Metastatic Pancreatic Carcinoma in the Ovary (tissue), 1 donor: ENCODE results near the genes NOC3L and CYP2C8.

- PRO-cap = no peak
These were observed 1.8 kb downstream of the IDE start for GRCh38 chr10:92571938-92572659.

DNA sequence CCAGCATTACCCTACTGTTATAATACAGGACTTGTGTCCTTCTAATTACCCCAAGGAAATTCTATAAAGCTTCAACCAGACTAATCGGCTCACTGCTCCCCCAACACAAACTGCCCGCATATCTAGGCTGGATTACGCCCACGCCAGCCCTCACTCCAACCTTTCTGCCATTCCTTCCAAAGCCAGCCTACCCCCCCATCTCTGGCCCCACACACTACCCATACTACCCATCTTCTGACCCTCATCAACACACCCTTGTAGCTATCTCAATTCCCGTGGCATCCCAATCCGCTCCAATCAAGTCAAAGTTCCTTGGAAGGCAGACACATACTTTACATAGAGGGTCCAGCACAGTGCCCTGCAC, 1.3 kb downstream of the IDE start:
- PRO-cap = no peak

GRCh38 chr10:92696588-92697046, 6.9 kb downstream of the HHEX start:
- PRO-cap = no peak

DNA sequence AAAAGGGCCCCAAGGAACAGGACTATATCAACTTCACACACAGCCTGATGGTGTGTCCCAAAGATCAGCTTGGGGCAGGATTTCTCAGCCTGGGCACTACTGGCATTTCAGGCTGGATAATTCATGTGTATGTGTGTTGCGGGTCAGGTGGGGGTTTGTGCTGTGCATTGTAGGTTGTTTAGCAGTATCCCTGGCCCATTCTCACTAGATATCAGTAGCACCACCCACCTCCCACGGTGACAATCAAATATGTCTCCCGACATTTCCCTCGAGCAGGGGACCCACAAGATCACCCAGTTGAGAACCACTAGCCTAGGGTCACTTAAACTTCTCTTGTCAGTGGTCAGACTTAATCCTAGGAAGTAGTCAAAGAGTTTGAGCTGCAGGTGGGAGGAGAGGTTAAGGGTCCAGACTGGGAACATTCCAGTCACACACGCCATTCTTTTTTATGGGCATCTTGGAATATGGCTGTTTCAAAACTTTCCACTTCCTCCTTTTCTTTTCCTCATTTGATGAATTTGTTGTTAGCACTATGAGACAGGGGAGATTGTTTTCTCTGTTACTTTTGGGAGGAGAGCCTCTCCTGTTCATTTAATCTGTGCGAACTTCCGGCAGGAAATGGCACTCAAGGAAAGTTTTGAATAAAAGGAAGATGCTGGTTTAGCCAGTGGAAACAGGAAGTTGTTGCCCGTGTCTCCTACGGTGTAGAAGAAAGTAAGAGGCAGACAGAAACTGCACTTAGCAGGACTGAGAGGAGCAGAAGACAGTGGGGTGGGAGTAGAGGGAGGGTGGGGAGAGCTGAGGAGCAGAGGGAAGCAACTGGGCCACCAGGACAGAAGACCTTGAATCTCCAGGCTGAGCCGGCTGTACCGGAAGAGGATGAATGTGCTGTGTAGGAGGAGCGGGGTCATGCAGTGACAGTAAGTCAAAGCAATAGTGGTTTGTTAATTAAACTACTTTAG, 17.6 kb upstream of the EXOC6 start:
- PRO-cap = no peak

GRCh38 chr10:93062262-93062984, 1.8 kb downstream of the CYP26C1 start:
- PRO-cap = no peak

DNA sequence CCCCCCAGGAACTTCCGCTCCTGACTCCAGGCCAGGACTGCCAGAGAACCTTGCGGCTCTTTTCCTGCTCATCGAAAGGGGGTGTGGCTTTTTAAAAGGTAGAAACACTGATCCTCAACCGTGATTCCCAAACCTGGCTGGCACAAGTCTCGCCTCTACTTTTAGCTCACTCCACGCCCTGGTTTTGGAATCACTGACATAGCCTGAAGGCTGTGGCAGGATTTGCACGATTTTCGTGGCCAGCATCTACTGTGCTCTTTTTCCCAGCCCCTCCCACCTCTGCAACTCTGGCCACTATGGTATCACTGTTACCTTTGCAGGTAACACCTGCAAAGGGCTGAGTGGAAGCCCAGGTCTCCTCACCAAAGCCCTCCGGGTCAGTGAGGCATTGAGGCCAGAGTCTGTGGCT, 43.3 kb downstream of the MYOF start:
- PRO-cap = bidirectional peak, plus-strand start at position 123 of the sequence, minus-strand start at position 39 of the sequence

DNA sequence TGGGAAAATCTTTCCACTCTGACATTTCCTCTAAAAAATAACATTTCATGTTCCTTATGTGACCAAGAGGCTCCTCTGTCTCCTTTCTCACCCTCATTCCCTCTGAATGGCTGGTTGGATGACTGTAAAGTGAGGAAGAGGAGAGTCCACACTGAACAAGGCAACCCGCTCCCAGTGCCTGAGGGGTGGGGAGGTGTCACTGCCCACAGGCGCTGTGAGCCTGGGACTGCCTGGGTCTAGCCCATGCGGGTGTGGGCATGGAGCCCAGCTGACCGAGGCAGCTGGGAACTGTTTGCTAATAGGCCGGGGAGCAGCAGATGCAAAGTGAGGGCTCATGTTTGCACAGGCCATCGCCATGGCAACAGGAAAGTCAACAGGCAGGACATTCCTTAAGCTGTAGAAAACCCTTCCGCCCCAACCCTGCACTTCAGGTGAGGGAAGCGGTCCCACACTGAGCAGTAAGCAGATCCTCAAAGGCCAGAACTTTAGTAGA, 36.6 kb downstream of the MYOF start:
- PRO-cap = bidirectional peak, plus-strand start at position 425 of the sequence, minus-strand start at position 216 of the sequence

DNA sequence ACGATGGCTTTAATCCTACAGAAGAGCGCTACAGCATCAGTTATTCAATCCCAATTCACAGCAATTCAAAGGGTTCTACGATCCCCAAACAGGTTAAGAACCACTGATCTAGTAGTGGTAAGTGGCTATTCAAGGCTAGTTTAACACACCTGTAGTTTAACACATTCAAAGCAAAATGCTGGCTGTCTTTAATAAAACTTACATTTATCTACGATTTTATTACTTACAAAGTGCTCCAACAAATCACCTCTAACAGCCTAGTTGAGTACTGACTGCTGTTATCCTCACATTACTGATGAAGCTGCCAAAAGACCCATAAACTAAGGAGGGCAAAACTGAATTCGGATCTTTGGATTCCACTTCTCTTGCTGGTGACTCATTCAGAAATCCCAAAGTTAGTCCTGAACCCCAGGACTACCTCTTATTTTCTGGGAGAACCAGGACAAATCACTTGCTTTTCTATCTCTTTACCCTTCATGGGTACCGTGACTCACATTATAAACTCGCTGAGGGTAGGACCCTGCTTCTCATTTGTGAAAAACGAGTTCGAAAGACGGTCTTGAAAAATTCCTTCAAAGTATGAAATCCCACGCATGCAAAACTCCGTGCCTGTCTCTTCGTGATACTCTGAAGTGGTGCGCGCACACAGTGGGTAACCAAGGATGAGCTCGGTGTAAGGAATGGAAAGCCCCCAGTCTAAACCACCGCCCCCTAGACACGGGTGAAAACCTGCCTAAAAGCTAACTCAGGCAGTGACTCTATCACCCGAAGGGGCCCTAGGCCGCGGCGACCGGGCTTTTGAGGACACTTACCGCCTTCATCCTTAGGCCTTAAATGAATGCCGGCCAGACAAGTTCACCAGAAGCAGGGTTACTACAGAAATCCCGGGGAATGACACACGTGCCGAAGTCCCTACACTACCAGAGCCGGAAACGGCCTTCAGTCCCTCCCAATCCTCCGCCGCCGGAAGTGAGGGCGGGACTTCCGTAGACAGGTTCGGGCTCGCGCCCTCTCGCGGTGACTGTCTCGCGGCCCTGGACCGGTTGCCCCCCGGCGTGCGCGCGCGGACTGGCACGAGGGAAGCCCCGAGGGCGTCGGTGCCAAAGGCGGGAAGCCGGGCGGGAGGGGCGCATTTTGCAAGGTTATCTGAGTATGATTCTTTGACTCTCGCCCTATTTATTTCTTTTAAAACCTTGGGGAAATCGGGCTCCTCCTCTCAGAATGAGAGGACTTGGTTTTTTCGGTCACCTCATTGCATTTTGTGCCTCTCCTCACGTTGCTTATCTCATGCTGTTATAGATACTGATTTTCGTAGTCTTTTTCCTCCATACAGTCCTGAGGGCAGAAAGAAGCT, at the start of gene NOC3L:
NOC3L (minus strand) TSS at position 922 of the 1,354 bp plus-strand sequence.
- PRO-cap = bidirectional peak, plus-strand start at position 1,020 of the sequence, minus-strand start at position 893 of the sequence

DNA sequence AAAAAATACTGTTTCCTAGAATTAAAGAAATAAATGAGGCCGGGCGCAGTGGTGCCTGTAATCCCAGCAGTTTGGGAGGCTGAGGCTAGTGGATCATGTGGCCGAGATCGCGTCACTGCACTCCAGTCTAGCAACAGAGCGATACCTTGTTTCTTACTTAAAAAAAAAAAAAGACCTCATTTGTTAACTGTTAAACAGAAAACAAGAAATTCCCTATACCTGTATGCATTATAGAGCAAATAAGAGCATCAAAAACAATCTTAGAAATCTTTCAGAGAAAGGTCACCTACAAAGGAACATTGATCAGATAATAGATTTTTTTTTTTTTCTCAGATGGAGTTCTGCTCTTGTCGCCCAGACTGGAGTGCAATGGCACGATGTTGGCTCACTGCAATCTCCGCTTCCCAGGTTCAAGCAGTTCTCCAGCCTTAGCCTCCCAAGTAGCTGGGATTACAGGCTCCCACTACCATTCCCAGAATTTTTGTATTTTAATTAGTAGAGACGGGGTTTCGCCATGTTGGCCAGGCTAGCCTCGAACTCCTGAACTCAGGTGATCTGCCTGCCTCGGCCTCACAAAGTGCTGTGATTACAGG, 64.8 kb downstream of the HELLS start:
- PRO-cap = no peak

GRCh38 chr10:94687648-94687926, 4.1 kb downstream of the CYP2C18 start:
- PRO-cap = no peak

DNA sequence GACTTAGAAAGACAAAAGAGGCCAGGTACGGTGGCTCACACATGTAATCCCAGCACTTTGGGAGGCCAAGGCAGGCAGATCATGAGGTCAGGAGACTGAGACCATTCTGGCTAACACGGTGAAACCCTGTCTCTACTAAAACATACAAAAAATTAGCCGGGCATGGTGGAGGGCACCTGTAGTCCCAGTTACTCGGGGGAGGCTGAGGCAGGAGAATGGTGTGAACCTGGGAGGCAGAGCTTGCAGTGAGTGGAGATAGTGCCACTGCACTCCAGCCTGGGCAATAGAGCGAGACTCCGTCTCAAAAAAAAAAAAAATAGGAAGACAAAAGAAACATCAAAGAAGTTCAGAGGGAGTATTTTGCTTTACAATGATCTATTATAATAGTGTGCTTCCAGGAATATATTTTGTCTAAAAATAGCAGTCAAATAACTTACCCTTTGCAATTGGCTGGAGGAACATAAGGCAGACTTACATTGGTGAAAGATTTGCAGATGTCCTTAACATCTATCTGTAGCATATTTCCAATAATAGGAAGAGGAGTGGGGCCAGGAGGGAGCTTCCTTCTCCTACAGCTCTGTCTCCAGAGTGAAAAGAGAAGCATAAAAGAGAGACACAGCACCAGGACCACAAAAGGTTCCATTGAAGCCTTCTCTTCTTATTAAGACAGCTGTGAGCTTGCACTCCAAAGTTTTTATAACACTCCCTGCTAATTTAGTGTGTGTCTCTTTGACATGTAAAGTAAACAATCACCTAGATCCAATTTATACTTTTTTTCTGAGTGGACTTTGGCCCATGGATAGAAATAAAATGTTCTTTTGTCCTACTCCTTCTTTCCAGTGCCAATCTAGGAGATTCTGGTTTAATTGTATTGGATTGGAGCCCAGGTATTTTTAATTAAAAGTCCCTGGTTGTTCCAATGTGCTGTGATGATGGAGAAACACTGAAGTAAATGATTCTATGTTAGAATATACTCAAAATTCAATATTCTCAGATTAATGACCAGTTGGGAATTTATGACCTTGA, at the start of gene CYP2C8:
CYP2C8 (minus strand) TSS at position 738 of the 1,026 bp plus-strand sequence.
- PRO-cap = no peak

- PRO-cap = no peak
These were observed 26.7 kb downstream of the PDLIM1 start for GRCh38 chr10:95263740-95264770.

DNA sequence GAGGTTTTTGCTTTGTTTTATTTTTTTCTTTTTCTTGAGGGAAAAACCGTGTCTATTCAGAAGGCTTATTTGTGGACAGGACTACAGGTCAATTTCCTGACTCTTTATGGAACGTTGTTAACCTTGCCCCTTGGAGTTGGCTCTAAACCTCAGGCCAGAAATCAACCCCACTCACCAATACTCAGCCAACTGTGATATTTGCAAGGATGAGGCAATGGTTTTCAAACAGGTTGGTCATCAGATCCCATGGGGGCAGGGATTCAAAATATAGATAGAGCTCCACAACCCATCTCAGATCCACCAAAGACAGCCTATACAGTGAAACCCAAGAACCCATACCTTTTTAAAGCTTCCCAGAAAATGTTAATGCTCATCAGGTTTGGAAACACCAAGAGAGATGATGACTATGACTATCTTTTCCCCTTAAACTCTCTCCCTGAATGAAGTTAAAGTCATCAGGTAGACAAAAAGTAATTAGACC, 10.1 kb downstream of the PDLIM1 start:
- PRO-cap = no peak

- PRO-cap = no peak
These were observed 38.9 kb upstream of the PDLIM1 start for GRCh38 chr10:95329543-95330318.

GRCh38 chr10:95334273-95334949, 43.6 kb upstream of the PDLIM1 start:
- PRO-cap = no peak

- PRO-cap = no peak
These were observed 114.1 kb upstream of the PDLIM1 start for GRCh38 chr10:95404760-95405387.

GRCh38 chr10:95416373-95417005, 125.7 kb upstream of the PDLIM1 start:
- PRO-cap = no peak

DNA sequence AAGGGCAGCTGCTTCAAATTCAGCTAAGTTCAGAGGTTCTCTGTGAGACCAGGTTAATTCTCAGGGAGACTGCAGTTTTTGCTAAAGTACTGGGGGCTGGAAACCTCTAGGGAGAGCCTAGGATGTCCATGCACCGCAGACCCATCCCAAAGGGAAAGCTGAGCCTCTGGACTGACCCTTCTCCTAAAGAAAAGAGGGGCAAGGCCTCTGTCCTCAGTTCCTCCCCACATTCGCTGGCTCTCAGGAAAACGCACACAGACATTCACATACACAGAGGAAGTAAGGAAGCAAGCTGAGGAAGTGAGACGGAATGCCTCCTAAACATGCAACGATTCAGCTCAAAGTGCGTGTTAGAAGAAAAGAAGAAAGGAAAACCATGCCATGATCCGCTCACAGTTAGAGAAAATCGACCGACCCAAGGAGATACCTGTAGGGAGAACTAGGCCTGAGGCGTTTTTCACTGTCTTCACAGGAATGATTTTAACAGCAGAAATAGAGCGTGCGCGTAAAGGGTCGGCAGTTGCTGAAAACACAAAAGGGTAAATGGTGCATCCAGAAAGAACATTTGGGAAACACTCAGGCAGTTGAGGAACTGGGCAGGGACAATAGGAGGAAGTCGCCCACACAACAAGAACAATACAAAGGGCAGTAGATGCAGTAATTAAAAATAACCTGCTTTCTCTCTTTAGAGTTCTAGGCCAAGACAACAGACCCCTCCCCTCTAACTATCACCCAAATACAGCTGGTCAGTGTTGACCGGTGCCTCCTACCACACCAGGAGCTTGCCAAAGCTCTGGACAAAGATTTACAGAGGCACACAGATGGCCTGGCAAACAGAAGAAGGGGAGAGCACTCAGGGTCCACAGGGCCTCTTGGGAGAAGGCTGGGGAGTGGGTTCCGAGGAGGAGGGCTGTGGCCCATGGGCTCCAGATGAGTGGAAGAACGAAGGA, 126.7 kb downstream of the SORBS1 start:
- PRO-cap = no peak

DNA sequence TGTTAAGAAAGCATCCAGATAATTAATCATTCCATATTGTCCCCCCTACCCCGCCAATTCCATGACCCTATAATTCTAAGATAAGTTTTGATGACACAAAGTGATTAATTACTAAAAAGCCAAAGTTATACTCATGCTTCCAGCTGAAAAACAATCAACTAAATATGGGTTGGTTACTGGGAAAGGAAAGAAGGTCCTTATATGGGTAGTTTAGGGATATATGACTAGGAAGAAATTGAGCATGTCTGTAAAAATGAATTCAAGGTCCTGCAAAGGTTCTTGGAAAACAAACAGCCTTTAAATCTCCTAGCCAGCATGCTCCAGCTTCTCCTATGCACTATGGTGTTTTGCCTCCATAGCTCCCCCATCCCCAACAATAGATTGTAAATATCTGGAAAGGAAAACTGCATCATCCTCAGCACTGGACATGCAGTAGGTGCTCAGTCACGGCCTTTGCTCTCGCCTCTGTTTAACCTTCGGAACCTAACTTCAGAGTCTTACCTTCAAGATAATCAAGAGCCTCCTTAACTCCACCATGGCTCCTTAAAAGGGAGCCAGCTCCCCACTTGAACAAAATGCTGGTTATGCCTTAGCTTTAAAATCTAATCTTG, 114.8 kb downstream of the SORBS1 start:
- PRO-cap = no peak

- PRO-cap = no peak
These were observed 102.5 kb downstream of the SORBS1 start for GRCh38 chr10:95458622-95459201.